ENCODE measurements around a stretch of chr10.

DNA sequence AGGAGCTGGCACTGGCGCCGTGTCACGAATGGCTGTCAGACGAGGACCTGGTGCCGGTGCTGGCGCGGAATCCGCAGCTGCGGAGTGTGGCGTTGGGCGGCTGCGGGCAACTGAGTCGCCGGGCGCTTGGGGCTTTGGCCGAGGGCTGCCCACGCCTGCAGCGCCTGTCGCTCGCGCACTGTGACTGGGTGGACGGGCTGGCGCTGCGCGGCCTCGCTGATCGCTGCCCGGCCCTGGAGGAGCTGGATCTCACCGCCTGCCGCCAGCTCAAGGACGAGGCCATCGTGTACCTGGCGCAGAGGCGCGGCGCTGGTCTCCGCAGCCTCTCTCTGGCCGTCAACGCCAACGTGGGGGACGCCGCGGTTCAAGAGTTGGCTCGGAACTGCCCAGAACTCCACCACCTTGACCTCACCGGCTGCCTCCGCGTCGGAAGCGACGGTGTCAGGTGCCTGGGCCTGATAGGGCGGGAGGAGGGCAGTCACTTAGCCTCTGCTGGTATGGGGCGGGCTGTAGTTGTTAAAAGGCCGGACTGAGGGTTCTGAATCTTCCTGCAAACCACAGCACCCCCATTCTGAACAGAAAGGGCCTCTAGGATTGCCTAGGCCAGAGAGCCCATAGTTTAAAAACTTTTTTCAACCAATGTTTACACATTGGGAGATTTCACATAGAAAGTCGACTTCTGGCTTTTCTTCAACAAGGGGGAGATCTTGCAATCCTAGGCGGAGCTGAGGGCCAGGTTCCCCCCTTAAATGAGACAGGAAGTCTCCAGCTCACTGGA, 1.4 kb downstream of the FBXL15 start:
- PRO-cap = bidirectional peak, plus-strand start at position 178 of the sequence, minus-strand start at position 186 of the sequence; unidirectional peak, minus-strand start at position 384 of the sequence
- RAMPAGE, long total RNA, 2 experiments = no peak in any of the 2 experiments

GRCh38 chr10:102436143-102437231, 4.1 kb upstream of the CUEDC2 start:
- PRO-cap = no peak
- RAMPAGE, long total RNA, 2 experiments = no peak in any of the 2 experiments

DNA sequence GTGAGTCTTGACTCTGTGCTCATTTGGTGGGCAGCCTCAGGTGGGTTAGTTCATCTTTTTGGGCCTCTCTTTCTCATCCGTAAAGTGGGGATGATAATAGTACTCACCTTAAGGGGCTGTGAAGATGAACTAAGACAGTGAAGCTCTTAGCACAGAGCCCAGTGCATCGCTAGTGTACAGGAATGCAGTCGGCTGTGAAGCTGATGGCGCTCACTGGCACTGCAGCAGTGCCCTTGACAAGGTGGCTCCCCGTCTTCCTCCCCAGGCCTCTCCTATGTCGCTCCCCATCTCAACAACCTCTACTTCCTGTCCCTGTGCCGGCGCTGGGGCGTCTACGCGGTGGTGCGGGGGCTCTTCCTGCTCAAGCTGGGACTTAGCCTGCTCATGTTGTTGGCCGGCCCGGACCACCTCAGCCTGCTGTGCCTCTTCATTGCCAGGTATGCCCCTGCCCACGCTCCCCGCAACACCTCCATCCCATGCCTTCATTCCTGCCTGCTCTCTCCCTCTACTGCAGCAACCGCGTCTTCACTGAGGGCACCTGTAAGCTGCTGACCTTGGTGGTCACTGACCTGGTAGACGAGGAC, 12.2 kb downstream of the MFSD13A start:
- PRO-cap = no peak
- RAMPAGE, long total RNA, 2 experiments = no peak in any of the 2 experiments

DNA sequence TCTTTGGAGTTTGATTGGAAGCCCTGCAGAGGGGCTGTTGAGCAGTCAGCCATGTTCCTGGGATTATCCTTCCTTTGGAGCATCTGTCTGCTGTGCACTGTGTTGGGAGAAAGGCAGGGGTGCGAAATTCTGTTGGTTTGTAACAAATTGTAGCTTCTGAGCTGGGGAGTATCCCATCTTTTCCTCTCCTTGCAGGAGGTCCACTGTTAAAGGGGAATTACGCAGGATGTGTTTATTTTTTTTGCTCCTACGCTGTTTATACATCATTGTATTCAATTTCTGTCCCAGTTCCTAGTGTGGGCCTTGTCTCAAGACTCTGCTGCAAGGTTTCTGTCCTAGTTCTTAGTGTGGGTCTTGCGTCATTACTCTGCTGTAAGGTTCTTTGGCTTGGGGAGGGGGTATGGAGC, 64.2 kb upstream of the TRIM8 start:
- PRO-cap = no peak
- RAMPAGE, long total RNA, 2 experiments = no peak in any of the 2 experiments

DNA sequence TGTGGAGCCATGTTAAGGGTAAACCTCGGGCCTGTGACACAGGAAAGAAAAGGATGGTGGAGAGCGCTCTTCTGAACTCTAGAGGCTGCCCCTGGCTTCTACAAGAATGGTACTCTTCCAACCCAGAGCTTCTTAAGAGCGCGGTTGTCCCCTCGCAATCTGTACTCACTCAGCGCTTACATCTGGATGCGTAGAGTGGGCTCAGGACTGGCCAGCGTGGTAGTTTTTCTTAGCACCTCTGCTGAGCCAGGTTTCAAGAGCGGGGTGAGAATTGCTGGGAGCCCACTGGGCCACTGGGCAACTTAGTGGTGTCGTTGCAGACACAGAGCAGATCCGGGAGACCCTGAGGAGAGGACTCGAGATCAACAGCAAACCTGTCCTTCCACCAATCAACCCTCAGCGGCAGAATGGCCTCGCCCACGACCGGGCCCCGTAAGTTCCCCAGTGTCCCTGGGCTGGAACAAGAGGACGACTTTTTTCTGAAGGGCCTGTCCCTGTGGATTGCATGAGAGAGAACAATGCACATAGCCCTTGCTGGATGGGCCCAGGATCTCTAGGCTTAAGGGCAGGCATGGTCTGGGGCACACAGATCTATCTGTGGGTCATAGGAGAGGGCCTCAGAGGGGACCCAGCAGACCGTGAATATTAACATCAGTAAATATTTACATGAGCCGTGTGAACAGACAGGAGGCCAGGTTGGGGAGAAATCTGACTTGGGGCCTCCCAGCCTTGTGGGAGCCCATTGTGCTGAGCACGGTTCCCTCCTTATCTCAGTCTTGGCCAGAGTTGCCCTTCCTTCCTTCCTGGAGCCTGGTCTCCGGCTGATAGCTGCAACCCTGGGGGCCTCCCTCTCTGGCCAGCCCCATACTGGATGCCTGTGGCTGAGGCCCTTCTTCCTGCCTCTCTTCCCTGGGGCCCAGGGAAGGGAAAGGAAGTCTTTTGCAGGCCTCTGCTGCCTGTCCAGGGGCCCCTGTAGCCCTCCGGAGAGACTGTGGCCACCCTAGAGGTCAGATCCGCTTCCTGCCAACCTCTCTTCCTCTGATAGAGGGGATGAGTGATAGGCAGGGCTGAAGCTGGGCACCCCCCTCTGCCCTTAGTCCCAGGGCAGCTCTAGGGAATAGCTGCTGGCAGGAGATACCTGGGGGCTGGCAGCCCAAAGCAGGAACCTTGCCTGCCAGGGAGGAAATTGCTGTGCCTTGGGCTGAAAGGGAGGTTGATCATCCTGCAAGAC, 44.8 kb upstream of the TRIM8 start:
- PRO-cap = no peak
- RAMPAGE, long total RNA, 2 experiments = no peak in any of the 2 experiments

DNA sequence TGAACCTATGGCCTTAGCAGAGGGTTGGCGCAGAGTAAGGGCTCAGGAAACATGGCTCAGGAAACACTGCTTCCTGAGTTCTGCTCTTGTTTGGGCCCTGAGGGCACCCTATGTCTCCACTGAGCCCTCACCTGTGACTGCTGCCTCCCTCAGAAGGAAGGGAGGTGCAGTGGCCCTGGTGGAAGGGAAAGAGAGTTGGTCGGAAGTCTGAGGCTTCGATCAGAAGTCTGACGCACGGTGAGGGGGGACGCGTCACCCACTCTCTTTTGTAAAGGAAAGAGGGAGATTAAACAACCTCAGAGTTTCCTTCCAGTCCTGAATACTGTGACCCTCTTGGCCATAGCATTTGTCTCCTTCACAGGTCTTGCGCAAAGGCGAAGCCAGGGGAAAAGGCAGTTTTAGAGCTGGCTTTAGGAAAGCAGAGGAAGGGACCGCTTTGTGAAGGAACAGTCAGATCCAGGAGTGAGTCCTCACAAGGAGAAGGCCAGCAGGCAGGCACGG, 31.3 kb upstream of the TRIM8 start:
- PRO-cap = no peak
- RAMPAGE, long total RNA, 2 experiments = no peak in any of the 2 experiments

DNA sequence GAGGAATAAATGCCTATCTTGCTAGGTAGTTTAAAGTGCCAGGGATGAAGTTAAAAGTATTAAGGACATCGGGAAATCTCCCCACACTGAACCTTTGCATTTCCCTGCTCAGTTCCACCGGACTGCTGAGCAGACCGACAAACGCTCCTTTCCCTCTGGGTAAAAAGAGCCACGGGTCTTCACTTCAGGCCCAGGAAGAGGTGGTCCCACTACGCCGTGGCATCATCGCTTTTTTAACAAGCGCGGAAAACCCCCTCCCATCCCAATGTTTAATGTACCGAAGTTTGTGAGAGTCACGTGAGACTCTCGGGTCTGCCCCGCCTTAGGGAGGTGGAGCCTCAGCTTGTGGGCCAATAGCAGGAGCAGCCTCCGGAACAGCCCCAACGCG, 2.4 kb upstream of the TRIM8 start:
- PRO-cap = bidirectional peak, plus-strand start outside the sequence, minus-strand start at position 267 of the sequence
- RAMPAGE, long total RNA, 2 experiments = no peak in any of the 2 experiments

- PRO-cap = no peak
- RAMPAGE, long total RNA, 2 experiments = no peak in any of the 2 experiments
Measured at GRCh38 chr10:102649712-102650471, 5.6 kb downstream of the TRIM8 start.

GRCh38 chr10:102657657-102657868, 13.3 kb downstream of the TRIM8 start:
- PRO-cap = no peak
- RAMPAGE, long total RNA, 2 experiments = no peak in any of the 2 experiments

DNA sequence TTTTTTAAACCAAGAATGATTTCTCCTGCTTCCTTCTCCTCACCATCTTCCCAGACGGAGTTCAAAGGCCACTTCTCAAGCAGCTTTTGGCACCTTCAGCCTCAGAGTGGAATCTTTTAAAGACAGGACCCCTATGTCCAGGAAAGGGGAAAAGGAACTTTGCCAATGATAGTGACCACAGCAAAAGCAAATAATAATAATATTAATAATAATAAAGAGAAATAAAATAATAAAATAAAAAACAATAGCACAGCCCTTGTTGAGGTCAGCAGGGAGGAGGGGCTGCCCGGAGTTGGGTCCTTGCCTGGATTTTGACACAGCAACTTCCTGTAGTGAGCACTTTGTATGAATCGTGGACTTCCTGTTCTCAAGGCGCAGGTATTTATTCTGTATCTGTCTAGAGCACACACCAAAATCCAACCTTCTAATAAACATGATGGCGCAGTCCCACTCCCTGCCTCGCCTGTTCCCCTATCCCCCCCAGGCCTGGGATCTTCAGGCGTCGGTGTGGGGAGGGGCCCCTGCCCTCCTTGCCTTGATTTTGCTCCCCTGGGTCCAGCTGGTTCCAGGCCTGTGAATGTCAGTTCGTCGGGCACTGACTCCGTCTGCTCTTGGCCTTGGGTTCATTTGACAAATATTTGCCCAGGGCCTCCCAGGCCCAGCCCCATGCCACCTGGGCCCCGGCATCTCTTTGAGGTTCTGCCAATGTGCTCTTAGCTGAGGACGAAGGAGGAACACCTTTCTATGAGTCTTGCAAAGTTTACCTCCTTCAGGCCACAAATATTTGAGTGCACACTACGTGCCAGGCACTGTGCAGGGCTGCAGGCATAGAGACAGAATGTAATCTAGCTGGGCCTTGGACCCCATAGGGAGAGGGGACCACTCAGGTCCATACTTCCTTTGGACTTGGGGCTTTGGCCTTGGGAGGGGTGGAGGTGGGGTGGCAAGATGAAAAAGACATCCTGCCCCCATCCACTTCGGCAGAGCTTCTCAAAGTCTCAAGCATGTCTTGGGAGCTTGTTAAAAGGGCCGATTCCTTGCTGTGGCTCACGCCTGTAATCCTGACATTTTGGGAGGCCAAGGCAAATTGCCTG, 13.9 kb downstream of the TRIM8 start:
- PRO-cap = no peak
- RAMPAGE, long total RNA, 2 experiments = no peak in any of the 2 experiments

DNA sequence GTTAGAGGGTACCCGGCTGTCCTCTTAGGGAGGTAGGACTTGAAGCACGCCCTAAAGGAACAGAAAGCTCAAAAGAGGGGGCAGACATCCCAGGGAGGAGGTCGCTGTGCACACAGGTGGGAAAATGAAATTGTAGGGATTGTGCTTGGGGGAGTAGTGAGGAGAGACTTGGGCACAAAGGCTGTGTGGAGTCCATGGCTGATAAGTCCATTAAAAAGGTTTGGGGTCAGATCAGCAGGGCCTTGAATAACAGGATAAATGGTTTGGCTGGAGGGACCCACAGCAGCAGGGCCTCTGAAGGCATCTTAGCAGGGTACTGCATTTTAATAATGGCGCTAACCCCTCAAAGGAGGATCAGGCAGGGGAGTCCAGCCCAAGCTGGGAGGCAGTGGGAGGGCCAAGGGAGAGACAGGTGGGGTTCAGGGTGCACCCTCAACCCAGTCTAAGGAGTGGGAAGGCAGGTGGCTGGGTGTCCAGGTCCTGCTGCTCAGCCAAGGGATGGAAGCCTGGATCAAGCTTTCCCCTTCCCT, 23.8 kb downstream of the TRIM8 start:
- PRO-cap = no peak
- RAMPAGE, long total RNA, 2 experiments = no peak in any of the 2 experiments

- PRO-cap = no peak
- RAMPAGE, long total RNA, 2 experiments = no peak in any of the 2 experiments
Measured at GRCh38 chr10:102727344-102727804, 12.9 kb downstream of the SFXN2 start.

DNA sequence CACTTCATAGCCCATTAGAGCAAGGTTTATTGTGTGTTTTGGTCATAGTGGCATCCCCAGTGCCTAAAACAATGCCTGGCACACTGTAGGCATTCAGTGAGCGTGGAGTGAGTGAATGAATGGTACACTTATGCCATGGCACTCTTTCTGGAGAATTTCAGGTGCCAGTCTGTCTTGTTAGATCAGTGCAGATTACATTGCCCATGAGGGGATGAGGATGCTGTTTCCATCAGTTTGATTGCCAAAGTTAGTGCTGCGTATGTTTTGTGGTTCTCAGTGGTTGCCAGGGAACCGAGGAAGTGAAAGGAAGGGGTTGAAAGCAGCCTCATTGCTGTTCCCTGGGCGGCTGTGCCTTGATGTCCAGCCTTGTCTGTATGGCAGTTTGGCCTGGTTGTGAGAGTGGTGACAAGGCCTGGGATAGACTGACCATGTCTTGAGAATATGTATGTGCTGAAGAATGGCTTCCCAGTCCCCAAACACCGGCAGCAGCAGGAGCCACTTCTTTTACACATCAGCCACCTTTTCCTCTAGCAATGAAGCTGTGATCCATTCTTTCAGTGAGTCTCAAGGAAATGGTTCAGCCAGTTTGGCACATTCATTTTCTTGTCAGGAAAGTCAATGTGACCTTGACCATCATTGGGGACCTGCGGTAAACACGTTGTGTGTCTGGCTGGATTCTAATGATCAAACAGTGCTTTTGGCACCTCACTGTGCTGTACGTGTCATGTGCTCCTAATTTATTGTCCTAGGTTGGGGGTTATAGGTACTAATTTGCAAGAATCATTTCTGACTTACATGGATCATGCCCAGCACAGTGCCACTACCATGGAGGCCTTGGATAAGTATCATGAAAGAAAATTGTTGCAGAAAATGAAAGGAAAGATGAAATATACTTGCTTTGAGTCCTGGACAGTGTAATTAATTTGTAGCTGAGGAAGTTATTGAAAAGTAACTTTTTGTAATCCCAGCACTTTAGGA, 30.4 kb downstream of the WBP1L start:
- PRO-cap = unidirectional peak, plus-strand start at position 331 of the sequence
- RAMPAGE, long total RNA, 2 experiments = no peak in any of the 2 experiments

- PRO-cap = no peak
- RAMPAGE, long total RNA, 2 experiments = no peak in any of the 2 experiments
Measured at GRCh38 chr10:102849739-102850688, 4.0 kb upstream of the BORCS7 start.

DNA sequence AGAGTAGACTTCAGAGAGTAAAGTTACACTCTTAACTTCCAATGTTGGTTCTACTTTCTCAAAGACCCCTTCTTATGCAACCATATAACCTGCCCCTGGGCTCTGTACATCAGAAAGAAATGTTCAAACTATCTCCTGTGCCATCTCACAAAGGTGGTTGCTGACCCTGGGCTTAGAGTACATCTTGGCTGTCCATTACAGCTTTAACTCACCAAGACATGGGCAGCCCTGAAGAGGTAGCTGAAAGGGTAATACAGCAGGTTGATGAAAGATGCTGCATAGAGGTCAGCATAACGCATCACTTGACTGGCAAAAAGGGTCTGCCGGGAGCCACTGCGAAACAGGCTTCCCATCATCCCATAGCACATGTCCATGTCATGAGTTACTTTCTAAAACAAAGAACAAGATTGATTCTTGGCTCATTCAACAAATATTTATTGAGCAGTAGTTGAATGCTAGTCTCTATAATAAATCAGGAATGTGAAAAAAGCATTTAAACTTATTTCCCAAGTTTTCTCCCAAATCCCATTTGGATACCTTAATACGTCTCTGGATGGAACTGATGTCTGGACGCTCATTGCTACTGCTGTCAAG, 102.6 kb downstream of the NT5C2 start:
- PRO-cap = no peak
- RAMPAGE, long total RNA, 2 experiments = no peak in any of the 2 experiments

- PRO-cap = no peak
- RAMPAGE, long total RNA, 2 experiments = no peak in any of the 2 experiments
Measured at GRCh38 chr10:103240195-103240677, 5.5 kb upstream of the RPEL1 start.

DNA sequence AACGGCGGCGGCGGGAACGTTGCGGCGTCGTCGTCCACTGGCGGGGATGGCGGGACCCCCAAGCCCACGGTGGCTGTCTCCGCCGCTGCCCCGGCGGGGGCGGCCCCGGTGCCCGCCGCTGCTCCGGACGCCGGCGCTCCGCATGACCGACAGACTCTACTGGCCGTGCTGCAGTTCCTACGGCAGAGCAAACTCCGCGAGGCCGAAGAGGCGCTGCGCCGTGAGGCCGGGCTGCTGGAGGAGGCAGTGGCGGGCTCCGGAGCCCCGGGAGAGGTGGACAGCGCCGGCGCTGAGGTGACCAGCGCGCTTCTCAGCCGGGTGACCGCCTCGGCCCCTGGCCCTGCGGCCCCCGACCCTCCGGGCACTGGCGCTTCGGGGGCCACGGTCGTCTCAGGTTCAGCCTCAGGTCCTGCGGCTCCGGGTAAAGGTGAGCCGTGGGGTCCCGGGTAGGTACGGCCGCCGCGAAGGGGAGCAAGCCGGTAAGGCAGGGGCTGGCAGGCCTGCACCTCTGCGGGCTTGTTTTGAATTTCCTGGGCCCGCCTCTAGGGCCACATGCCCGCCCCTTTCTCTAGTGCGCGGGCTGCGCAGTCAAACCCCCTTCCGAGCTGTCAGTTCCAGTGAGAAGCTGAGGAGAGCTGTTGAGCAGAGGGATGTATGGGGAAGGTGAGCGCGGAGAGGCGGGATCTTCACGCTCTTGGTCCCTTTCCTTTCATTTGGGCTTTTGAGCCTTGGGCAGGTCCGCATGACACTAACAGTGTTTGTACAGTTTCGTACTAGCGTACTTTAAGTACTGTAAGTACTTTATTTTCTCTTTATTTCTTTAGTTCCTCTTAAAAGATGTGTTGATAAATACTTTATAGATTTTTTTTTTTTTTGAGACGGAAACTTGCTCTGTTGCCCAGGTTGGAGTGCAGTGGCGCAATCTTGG, 610 bp downstream of the TAF5 start:
- PRO-cap = bidirectional peak, plus-strand start at position 620 of the sequence, minus-strand start at position 481 of the sequence
- RAMPAGE, long total RNA, 2 experiments = no peak in any of the 2 experiments

DNA sequence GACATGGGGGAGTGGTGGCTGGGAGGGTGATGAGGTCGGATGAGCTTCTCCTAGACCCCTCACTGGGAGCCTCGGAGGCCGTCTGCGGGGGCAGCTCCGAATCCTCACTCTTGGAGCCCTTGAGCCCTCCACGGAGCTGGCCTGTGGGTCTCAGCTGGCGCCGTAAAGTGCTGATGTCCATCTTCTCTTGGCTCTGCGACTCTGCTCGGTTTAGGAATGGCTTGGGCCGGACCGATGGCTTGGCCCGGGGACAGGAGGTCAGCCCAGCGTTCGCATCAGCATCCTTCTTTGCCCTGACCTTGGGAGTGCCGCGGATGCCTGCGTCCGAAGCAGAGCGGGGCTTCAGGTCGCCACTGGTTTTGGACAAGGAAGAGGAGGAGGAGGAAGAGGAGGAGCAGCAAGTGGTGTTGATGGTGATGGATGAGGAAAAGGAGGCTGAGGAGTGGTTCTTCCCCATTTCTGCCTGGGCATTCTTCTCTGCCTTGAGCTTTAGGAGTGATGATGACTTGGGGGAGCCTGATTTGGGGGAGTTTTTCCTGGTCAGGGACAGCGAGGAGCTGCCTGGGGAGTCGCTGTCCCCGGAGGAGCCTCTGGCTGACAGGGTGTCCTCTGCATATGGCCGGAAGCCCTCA, 109.3 kb downstream of the NEURL1 start:
- PRO-cap = no peak
- RAMPAGE, long total RNA, 2 experiments = no peak in any of the 2 experiments

DNA sequence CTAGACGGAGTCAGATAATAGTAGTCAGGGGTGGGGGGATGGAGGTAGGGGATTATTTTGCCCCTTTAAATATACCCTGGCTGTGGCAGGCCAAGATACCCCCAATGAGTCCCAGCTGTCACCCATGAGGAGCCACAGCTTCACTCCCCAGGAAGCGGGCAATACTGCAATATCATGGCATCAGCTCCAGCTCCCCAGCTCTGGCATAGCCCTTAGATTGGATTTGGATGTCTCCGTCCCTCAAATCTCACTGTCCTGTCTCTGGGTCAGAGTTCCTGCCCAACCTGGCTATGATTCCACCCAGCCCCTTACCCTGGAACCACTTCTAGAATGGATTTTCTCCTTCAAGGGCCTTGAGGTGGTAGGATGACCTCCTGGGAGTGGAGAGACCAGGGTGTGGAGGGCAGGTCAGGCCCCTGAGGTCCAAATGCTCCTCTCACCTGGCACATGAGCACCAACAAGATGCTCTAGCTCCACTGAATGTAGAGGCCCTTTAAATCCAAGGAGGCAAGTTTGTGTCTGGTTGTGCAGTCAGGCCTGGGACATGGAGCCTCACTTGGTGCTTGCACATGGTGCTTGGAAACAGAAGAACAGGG, 153.6 kb downstream of the NEURL1 start:
- PRO-cap = no peak
- RAMPAGE, long total RNA, 2 experiments = no peak in any of the 2 experiments

DNA sequence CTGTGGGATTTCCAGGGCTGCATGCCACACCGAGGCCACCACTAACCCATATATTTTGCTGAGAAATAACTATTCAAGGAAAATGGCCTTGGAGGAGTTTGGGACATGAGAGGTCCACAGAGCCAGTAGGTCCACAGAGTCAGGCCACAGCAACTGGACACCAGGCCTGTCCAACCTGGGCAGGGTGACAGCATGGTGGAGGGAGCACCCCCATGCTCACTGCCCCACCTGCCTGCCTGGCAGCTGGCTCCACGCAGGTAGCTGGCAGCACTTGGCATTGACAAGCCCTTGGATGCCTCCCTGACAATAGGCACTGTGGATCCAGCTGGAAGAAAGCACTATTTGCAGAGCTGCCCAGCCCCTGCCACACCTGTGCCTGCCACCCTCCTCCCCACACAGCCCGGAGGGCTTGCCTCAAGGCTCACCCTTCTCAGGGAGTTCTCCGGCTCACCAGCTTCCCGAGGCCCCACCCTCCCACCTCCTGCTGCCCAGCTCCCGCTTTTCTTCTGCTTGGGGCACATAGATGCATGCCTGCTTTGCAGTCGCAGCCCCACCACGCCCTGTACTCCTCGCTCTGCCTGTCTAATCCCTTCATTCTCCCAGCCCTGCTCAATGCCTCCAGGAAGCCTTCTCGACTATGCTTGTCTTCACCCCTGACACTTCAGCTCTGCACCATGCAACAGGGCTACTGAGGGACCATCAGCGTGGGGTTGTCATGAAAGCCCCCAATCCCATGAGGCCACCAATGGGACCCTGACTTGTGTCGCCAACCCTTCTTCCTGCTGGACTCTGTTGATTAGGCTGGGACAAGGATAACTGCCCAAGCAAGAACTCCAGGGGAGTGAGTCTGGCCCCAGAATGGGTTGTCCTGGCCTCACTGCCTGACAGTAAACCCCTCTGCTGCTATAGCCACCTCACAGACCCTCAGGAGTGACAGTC, 160.2 kb downstream of the NEURL1 start:
- PRO-cap = no peak
- RAMPAGE, long total RNA, 2 experiments = no peak in any of the 2 experiments